Cardiac ventricle fibroblast (primary cell): ENCODE results near the gene CCZ1.

DNA sequence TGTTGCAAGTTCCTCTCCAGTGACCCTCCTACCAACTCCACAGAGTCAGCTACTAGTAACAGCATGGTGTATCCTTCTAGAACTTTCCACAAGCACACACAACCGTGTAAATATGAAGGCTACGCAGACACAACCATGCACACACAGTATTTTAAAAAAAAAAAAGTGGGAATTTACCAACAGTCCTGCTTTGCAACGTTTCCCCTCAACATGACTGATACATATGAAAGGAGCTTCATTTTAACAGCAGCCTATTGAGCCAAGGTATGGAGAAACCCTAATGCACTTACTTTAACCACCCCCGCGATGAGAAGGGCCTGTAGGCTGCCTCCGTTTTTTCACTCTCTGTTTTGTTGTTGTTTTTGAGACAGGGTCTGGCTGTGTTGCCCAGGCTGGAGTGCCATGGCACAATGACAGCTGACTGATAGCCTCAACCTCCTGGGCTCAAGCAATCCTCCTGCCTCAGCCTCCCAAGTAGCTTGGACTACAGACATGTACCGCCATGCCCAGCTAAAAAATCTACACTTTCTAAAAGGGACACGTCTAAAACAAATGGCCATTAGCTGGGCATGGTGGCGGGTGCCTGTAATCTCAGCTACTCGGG is 43.5 kb downstream of the SLC29A4 start:
- RAMPAGE, long total RNA: no peak

DNA sequence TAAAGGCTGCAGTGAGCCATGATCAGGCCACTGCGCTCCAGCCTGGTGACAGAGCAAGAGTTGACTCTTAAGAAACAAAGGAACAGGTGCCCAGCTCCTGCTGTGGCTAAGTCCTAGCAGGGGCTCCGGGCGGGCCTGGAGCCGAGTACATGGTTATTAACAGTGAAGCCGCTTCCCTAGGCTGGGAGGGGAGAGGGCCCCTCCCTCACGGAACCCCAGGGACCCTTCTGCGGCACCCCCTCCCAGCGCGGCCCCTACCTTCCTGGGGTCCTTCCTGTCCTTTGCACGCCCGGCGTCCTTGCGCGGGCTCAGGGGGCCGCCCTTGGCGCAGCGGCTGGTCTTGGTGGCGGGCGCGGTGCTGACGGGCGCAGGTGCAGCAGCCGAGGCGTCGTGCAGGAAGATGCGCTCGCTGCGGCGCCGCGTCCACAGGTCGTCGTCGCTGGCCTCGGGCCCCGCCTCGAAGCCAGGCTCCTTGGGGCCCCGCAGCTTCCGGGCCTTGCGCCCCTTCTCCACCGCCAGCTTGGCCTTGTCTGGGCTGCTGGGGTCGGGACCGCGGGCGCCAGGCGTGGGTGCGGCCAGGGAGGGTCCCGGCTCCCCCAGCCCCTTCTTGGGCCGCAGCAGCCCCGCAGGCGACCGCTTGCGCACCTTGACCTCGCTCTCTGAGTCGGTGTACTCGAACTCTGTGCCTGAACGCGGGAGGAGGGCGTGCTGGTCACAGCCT is 49.8 kb downstream of the SLC29A4 start:
- RAMPAGE, long total RNA: no peak

DNA sequence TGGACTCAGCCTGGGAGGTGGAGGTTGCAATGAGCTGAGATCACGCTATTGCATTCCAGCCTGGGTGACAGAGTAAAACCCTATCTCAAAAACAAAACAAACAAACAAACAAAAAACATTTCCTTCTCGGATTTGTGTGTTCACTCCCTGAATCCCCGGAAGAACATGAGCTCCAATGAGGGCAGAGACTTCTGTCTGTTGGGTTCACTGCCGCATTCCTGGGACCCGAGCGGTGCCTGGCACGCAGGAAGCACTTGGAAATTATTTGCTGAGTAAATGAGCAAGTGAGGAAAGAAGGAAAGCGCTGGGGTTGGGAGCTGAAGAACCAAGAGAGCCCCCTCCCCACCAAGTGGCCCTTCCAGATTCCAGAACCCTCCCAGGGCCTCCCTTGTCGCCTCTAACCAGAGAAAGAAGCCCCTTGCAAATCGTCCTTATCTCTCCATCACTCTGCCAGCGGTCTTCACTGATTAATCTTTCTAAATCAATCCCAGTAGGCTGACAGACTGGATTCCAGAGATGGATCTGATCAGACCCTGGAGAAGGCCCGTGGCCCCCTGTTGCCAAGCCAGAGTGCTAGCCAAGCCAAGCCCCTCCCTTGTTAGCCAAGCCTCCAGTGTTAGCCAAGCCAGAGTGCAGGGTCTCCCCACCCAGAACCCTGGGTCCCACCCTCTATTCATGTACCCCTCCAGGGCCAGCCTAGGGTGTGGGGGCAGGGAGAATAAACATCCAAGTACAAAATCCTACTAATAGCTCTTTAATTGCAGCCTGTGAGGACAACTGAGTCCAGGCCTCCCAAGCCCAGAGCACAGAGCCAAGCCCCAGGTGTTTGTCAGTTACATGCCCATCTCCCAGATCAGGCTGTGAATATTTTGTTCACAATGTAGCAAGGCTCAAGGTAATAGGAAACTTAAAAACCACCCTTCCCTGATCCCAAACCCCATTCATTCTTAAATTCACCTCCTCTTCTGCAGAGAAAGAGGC is 6.0 kb downstream of the TNRC18 start:
- RAMPAGE, long total RNA: no peak

DNA sequence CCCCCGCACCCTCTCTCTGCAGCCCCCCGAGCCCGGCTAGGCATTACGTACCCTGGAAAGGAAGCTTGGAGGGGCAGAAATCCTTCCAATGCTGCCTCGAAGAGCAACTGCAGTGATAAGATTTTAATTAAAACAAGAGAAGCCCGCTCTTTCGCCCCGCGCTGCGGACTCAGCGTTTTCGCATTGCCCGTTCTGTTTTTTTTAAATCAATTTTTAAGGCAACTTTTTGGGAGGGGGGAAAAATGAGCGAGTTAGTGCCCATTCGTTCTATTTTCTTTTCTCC is 1.5 kb upstream of the TNRC18 start:
- RAMPAGE, long total RNA: no peak

GRCh38 chr7:5495642-5496307 is 17.8 kb downstream of the FBXL18 start:
- RAMPAGE, long total RNA: no peak

DNA sequence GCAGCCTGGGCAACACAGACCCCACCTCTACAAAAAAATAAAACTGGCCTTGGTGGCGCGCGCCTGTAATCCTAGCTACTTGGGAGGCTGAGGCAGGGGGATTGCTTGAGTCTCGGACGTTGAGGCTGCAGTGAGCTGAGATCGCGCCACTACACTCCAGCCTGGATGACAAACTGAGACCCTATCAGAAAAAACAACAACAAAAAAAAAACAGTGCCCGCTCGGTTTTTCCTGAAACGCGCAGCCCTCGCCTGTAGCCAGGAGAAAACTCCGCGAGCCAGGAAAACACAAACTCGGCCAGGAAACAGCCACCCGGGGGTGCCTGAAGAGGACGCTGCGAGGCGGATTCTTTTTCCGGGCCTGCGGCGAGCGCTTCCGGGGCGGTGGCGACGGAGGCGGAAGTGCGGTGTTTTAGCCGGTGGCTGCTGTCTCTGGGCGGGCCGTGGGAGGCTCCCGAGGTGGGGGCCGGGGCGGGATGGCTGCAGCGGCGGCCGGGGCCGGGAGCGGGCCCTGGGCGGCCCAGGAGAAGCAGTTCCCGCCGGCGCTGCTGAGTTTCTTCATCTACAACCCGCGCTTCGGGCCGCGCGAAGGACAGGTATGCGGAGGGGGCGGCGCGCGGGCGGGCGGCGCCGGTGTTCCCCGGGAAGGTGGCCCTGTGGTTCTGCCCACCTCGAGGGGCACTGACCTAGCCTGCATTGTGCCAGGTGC is at the start of gene CCZ1:
TSS of gene CCZ1 (plus strand) at position 409 of the 708 bp plus-strand sequence.
- RAMPAGE, long total RNA: no peak

- RAMPAGE, long total RNA: no peak
These were observed 701 bp downstream of the PMS2 start for GRCh38 chr7:6007969-6008727.

- RAMPAGE, long total RNA: no peak
These were observed 25.1 kb downstream of the CYTH3 start for GRCh38 chr7:6247171-6247783.

DNA sequence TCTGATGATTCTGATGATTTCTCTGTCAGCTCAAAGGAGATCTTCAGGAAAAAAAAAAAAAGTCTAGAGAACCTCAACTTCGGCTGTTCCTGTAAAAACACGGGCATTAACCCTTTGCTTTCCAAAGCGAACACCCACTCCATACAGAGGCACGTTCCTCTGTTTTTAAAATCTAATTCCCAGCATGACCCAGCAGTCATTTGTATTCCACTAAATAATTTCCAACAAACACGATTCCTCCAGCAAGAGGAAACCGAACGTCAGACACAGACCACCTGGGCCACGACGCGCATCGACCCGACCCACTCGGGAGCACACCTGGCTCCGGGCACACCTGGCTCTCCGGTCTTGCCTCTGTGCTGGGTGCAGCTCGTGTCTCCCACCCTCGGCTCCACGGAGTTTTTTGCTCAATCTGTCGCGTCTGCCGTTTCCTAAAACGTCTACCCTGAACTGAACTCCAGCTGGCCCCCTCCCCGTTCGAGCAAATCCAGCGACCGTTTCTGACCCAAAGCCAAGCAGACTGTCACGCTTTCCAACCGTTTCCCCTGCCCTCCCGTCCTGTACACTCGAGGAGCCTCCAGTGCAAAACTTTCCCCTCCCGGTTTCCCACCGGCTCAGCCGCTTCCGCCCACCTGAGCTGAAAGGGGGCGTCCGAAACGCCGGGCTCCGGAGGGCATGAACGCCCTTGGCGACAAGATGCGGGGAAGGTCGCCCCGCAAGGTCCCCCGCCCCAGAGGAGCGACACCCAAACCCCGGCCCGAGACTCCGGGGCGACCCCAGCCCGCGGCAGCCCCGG is 788 bp downstream of the CYTH3 start:
- RAMPAGE, long total RNA: no peak

DNA sequence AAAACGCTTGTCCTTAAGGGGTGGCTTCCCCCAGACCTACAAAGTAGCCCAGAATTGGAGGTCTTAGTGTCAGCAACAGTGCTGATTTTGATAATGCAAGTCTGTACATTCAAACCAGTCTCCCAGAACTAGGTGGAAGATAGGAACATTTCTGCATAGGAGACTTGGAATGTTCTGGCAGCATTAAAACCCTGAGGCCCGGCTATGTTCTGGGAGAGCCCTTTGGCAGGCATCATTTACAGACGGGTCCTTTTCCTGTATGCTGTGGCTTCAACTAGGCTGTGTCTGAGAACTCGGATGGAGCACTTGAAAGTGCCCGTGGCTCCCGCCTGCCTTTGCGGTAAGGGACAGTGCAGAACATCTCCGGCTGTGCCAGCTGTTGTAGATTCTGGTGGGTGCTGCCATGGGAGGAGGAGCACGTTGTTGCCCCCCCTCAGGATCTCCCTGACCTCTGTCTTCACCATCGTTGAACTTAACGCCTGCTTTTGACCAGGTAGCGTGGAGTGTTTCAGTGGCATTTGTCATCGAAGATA is 23.7 kb downstream of the RAC1 start:
- RAMPAGE, long total RNA: no peak

DNA sequence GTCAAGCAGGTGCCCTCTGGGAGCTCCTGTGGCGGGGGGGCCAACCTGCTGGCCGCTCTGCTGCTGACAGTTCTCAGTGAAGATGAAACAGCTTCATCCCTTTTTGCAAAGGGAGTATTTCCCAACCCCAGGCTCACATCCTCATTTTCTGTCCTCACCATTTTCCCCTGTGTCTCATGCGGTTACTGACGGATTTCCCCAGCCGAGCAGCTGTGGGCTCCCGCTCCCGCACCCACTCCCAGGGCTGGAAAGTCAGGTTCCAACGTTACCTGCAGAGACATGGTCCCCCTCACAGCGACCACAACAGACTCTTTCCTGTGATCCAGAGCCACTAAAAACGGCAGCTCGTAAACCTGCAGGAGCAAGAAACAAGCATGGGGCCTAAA is 23.3 kb downstream of the DAGLB start:
- RAMPAGE, long total RNA: no peak

- RAMPAGE, long total RNA: no peak
These were observed 14.5 kb upstream of the DAGLB start for GRCh38 chr7:6461751-6463102.

DNA sequence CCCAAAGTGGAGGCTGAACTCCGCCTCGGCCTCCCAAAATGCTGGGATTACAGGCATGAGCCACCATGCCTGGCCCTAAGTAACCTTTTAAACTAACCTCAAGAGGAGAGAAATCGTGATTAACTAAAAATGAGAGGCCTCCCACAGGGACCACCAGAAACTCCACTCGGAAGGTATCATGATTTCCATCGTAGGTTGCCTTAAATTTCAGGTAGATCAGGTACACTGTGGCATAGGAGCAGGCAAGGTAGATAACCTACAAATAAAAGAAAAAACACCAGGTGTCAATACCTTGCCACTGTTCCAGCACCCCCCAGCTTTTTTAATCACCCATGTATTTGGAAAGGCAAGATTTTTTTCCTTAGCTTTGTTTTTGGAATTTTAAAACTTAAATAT is 14.5 kb downstream of the KDELR2 start:
- RAMPAGE, long total RNA: no peak

DNA sequence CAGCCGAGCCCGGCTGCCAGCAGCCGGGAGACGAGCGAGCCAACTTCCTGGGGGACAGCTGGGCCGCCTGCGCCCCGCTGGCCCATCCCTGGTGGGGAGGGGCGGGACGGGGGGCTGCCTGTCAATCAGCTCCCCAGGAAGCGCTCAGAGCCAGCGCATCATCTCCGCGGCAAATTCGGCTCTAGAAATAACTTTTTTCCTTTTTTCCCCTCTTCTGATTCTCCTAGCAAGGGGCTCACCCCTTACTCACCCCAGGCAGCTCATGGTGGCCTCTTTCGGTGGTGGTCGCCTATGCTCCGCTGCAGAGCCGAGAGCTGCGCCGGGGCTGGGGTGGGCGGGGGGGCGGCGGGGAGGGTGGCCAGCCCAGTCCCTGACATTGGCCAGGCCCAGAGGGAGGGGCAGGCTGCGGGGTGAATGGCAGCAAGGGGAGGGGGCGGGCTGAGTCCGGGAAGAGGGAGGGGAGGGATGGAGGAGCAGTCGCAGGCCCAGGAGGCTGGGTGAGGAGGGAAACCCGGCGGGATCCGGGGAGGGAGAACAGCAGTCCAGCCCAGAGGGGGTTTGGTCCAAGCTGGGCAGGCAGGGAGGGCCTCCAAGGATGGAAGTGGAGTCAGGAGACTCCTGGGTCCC is 14.6 kb downstream of the GRID2IP start:
- RAMPAGE, long total RNA: no peak

- RAMPAGE, long total RNA: no peak
These were observed 1.7 kb downstream of the ZNF316 start for GRCh38 chr7:6638598-6639504.

- RAMPAGE, long total RNA: no peak
These were observed 23.6 kb upstream of the C1GALT1 start for GRCh38 chr7:7158723-7159099.

GRCh38 chr7:7210373-7211345 is 28.3 kb downstream of the C1GALT1 start:
- RAMPAGE, long total RNA: no peak

- RAMPAGE, long total RNA: no peak
These were observed 78.5 kb downstream of the C1GALT1 start for GRCh38 chr7:7260771-7261281.

- RAMPAGE, long total RNA: no peak
These were observed 95.2 kb downstream of the COL28A1 start for GRCh38 chr7:7440363-7441059.

GRCh38 chr7:7513243-7513528 is 22.5 kb downstream of the COL28A1 start:
- RAMPAGE, long total RNA: no peak